HL-60 (cell line): ENCODE measurements around a stretch of chr5.

DNA sequence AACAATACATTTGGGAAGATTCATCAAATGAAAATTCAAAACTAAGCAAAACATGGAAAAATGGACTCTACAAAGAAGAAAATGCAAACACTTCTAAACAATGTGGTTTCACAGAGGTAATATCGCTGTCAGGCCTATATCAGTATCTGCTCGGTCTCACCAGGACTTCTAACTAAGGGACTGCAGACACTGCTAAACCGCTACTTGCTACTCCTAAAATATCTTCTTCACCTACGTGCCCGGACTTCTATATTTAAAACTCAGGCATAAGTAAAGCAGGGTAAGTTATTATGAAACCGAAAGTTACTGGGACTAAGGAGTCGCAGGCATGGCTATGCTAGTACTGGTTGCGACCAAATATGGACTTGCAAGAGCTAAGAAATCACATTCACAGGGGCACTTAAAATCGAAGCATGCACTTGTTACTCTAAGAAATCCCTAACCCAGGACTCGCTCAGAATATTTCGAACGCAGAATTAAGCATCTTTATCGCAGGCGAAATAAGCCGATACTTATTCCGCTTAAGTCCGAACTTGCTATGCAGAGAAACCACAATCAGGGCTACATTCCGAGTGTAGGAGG is 2.2 kb downstream of the ANXA2R start:
- RRBS: no CpG with 5 or more reads among the region's 18 CpGs

- RRBS: 4% methylated on average over 4 of the region's 37 CpGs
Measured at GRCh38 chr5:43039302-43040256, 540 bp downstream of the ANXA2R start.

DNA sequence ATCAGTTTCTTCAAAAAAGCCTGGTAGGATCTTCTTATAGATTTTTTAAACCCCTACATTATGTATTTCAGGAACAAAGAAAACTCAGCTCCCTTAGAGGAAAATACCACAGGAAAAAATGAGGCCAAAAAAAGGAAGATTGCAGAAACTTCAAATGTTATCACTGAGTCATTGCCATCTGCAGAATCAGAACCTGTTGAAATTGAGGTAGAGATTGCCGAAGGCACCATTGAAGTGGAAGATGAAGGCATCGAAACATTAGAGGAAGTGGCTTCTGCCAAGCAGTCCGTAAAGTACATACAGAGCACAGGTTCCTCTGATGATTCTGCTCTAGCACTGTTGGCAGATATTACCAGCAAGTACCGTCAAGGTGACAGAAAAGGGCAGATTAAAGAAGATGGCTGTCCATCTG is 30.8 kb upstream of the NIM1K start:
- RRBS: no CpG with 5 or more reads among the region's 4 CpGs

DNA sequence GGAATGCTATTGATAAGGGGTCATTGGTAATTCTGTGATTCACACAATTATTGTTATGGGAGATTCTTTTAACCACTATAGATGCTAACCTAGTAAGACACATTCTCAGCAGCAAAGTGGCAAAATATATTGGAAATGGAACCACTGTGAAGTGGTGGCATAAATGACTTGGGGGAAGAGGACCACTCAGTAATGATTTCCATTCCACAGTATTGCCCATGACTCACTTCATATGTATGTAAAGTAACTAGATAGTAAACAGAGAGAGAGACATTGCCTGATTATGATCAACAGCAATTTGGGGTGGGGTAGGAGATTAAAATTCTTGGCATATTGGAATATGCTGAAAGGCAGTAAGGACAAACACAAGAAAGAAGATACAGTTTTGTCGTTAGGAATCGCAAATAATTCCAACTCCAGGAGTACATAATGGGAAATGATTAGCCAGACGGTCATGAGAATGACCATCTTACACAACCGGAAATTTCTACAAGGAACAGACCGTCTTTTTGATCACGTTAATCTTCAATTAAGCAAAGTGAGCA is 1.5 kb upstream of the HMGCS1 start:
- RRBS: no CpG with 5 or more reads among the region's 6 CpGs

DNA sequence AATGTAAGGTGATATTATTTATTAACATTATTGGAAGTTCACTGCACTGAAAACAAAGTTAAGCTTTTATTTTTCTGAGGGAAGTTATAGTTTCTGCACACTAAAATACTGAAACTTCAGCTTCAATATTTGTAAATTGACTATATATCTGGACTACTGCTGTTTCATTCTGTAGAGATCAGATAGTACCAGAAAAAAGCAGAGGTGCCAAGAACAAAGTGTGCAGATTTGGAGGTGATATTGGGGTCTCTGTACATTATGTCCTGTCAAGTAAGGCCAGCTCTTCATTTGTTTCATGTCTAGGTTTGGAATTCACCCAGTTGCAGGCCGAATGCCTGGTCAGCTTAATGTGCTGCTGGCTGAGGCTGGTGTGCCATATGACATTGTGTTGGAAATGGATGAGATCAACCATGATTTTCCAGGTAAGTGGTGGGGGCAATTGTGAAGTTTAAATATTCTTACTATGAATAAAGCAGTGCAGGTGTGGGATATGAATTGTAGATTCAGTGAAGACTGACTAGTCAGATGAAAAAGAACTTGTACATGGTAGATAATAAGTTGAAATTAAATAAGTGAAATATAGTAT is 96.9 kb downstream of the NNT start:
- RRBS: no CpG with 5 or more reads among the region's 1 CpG

- RRBS: no CpG with 5 or more reads among the region's 3 CpGs
Measured at GRCh38 chr5:44384811-44385494, 4.3 kb downstream of the FGF10 start.

DNA sequence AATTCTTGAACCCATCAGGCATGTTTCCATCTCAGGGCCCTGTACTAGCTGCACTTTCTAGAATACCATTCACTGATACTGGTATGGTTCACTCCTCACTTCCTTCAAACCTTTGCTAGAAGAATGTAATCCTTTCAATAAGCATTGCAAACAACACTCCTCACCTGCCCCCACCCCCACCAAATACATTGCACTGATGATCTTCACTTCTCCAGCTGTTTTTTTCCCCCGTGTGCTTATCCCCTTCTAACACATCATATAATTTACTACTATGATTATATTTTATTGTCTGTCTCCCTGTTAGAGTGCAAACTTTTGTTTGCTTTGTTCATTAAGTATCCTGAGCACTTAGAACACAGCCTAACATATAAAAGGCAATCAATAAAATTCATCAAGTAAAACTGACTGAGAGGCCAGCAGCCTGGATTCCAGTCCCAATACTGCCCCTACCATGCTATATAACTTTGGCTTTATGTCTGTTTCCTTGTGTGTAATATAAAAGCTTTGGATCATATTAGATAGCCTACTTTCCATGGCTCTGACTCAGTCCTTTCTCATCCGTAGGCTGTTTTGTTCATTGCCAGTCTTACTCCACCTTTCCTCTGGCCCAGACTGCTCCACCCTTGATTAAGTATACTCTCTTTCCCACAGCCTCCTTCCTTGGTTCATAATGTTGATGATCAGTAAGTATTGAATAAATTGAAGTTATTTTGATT is 1.7 kb upstream of the MRPS30 start:
- RRBS: no CpG with 5 or more reads among the region's 2 CpGs

DNA sequence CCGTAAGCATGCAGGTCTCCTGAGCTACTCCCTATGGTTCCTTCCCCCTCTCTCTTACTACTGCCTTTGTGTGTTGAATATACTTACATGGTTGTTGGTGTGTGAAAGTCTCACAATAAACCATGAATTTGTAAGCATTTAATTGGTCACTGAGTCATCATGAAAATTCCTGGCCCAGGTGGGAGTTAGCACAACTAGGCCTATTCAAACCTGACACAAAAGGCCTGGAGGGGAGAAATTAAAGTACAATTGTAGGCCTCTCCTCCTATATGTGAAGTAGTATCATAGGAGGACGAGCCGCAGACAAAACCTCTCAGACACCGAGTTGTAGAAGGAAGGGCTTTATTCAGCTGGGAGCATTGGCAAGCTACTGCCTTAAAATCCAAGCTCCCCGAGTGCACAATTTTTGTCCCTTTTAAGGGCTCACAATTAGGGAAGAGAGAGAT is 397.0 kb downstream of the MRPS30 start:
- RRBS: no CpG with 5 or more reads among the region's 5 CpGs

- RRBS: no CpG with 5 or more reads among the region's 2 CpGs
Measured at GRCh38 chr5:50425016-50425345, 16.1 kb downstream of the EMB start.

GRCh38 chr5:50593495-50593926 is 72.9 kb upstream of the PARP8 start:
- RRBS: no CpG with 5 or more reads among the region's 1 CpG

DNA sequence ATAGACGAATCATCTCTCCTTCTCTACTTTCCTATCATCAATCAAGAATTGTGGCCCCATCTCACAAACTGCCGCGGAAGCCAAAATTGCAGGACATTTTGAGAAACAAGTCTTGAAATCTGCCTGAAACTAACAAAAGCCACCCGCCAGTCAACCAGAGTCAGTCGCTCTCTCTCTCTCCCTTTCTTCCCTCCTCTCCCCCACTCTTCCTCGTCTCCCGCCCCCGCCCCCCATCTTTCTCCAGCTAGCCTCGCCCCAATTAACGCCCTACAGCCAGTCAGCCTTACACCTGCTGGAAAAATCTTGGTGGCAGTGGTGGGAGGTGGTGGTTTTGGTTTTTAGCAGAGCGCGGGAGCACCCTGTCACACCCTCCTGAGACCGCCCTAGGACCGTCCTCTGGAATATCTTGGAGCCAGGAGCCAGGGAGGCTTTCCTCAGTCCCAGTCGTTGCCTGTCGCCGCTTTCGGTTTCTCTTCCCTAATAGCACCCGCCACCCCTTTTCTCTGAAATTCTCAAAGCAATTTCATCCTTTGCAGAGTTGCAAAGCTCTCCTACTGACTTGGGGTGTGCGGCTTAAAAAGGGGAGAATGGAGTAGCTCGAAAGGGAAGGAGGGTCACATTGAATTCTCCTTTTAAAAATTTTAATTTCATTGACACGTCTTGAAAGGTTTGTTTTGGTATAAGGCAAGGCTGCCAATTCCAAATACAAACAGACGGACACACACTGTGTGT is 301.1 kb downstream of the PARP8 start:
- RRBS: no CpG with 5 or more reads among the region's 23 CpGs

DNA sequence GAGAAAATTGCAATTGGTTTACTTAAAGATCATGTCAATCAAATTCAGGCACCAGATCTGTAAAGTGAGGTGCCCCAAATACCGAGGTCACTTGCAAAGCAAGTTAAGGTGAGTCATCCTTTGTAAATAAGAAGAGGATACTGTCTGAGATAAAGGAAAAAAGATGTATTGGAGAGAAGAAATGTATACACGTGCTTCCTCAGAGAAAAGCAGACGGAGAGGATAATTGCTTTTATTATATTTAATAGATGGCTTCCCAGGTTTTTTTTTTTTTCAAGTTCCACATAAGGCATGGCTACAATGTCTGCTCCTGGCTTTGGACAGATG is 363.2 kb upstream of the ITGA1 start:
- RRBS: no CpG with 5 or more reads among the region's 3 CpGs

GRCh38 chr5:52777180-52777505 is 10.6 kb upstream of the ITGA1 start:
- RRBS: no CpG with 5 or more reads among the region's 3 CpGs

GRCh38 chr5:52859412-52859922 is 71.8 kb downstream of the ITGA1 start:
- RRBS: no CpG with 5 or more reads among the region's 1 CpG

DNA sequence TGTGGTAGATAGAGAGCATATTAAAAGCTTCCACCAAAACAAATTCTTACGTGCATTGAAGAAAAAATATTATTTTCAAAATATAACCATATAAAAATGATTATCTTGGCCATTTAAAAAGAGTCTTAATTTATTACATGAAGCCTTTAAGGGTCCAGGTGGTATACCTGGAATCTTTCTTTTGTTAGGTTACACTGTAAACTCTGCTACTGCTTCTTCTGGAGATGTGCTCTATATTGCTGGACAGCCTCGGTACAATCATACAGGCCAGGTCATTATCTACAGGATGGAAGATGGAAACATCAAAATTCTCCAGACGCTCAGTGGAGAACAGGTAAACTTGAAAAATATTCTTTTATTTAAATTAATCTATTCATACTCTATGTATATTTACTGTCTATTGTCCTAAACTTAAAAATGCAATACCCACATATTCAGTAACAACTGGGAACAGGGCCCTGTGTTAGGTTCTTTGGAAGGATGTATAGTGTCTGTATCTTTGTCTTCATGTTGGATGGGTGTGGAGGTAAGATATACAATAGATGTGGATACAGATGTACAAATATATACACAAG is 83.5 kb upstream of the ITGA2 start:
- RRBS: no CpG with 5 or more reads among the region's 3 CpGs

DNA sequence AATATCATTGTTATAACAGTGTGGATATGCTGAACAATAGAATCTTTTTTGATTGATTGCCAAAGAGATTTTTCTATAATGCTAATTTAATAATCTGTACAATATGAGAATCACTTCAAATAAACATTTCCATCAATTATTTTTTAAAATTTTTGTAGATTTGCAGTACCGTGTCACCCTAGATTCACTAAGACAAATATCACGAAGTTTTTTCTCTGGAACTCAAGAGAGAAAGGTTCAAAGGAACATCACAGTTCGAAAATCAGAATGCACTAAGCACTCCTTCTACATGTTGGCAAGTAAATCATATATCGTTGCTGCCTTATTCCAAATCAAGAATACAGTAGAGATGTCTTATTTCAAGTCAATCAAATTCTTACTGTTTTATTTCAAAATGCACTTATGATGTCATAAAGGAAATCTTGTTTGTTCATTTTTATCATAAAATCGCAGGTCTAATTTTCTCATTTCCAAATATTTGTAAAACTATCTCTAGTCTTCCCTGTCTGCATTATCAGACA is 68.9 kb upstream of the ITGA2 start:
- RRBS: no CpG with 5 or more reads among the region's 5 CpGs

- RRBS: no CpG with 5 or more reads among the region's 1 CpG
Measured at GRCh38 chr5:53036055-53036411, 46.9 kb downstream of the ITGA2 start.

DNA sequence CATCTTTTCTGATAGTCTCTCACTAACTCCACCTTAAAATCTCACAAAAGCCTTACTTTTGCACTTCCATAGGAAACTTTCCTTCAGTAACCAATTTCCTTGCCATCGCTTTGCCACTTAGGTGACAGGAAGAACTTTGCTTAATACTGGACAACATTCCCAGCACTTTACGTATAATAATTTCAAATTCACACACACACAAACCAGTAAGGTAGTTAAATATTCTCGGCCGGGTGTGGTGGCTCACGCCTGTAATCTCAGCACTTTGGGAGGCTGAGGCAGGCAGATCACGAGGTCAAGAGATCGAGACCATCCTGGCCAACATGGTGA is 306.4 kb downstream of the ARL15 start:
- RRBS: no CpG with 5 or more reads among the region's 7 CpGs

GRCh38 chr5:54016288-54016992 is 293.9 kb downstream of the ARL15 start:
- RRBS: no CpG with 5 or more reads among the region's 6 CpGs